ENCODE measurements around the gene TEX19.

GRCh38 chr17:82273894-82274046 is 270 bp upstream of the CSNK1D start:
- RRBS, result no CpG with 5 or more reads among the region's 7 CpGs

DNA sequence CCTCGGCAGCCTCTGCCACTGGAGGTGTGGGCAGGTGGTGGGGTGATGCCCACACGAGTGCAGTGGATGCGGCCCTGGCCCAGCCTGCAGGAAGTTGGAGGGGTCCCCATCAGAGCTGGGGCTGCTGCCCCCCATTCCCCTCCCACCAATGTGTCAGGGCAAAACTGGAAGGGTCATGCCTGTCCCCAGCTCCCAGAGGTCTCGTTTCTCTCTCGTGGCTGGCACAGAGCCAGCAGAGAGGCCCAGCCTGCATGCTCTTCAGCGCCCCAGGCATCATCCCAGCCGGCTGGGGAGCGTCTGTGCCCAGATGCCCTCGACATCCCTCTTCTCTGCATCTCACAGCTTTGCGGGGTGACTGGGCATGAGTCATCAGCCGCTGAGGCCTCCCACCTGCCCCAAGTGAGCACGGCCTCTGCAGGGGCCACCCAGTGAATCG is 9.7 kb upstream of the CSNK1D start:
- RRBS, result no CpG with 5 or more reads among the region's 13 CpGs

GRCh38 chr17:82351073-82351643 is 7.9 kb upstream of the TEX19 start:
- RRBS, result 97% methylated on average over 7 of the region's 20 CpGs

DNA sequence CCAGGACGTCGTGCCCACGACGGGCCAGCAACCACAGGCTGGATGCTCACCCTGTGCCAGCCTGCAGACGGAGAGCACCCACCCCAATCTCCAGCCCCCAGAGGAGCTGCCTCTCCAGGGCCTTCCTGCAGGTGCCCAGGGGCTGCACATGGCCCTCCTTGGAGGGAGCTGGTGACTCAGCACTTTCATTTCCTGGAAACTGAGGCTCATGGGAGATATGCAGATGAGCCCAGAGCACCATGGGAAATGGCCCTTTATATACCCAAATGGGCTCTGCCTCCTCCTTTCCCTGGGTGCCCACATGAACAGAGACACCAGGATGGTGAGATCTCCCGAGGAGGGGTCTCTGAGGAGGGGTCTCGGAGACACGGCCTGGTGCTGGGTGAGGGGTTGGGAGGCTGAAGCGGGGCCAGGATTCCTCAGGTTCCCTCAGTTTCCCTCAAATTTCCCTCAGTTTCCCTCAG is at the start of gene TEX19:
Gene TEX19, plus strand, starts transcription at position 284 of the 464 bp plus-strand sequence.
- RRBS, result no CpG with 5 or more reads among the region's 9 CpGs

DNA sequence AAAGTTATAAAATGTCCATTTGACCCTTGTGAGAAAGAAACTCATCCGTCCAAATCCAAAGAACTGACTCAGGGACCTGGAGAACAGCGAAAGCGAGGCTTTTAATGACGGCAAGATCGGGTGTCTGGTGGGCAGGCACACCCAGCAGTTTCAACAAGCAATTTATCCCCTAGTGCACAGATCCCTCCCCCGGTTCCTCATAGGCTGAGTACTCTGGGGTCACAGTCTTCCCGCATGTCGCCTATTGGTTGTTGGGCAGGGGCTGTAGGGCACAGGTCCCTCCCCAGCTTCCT is 3.9 kb upstream of the UTS2R start:
- RRBS, result no CpG with 5 or more reads among the region's 8 CpGs

GRCh38 chr17:82385797-82386750 is 14.5 kb downstream of the UTS2R start:
- RRBS, result 43% methylated on average over 6 of the region's 30 CpGs

DNA sequence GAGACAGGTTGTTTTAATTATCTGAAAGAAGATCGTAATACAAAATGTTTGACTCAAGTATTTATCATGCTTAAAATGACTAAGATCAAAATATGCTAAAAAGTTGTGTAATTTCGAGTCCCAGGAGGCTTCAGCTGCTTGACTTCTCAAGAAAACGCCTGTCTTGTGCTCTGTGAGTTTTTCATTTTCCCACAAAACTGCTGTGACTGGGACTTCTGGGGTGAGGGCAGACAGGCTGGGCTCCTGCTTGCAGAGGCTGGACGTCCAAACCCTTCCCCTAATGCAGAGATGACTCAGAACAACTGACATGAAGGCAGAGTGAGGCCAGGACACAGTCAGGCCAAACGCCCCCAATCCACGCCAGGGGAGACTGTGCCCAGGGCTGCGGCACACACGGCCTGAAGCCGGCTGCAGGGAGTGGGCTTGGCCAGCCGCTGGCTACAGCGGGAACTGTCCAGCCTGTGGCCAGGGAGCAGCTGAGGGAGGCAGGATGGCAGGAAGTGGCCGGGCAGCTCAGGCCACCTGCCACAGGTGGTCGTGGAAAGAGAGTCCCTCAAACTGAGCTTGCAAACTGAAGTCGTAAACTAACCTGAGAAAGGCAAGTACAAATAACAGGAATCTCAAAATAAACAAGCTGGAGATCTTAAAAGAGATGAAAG is 21.5 kb upstream of the HEXD start:
- RRBS, result 30% methylated on average over 3 of the region's 14 CpGs

GRCh38 chr17:82517321-82517594 is 2.3 kb upstream of the FOXK2 start:
- RRBS, result no CpG with 5 or more reads among the region's 8 CpGs

DNA sequence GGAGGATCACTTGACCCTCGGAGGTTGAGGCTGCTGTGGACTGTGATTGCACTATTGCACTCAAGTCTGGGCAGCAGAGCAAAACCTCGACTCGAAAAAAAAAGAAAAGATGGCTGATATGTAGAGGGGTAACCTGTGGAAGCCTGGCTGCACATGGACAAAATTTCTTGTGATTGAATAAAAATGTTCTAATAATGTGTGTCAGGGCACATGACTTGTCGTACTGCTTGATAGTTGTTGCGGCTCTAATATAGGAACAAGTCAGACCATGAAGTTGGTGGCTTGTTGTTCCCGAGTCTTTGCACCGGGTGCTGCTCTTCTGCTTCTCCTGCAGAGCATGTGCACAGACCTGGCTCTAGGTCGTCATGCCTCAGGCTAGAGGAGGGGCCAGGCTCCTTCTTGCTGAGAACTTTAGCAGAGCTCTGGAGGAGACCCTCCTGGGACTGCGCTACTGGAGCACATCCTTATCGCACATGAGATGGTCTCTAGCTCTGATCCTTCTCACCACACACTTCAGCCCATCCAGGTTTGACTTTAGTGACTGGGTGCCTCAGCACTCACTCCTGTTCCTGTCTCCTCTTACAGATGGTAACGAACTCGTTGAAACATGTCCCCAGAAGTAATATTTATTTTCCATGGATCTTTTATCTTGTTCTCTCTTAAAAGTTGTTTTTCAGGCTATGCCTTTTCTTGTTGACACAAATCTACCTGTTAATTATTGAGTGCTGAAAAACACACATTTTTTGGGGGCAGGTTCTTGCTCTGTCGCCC is 14.8 kb downstream of the FOXK2 start:
- RRBS, result no CpG with 5 or more reads among the region's 13 CpGs

GRCh38 chr17:82544976-82545460 is 25.5 kb downstream of the FOXK2 start:
- RRBS, result no CpG with 5 or more reads among the region's 11 CpGs

- RRBS, result no CpG with 5 or more reads among the region's 25 CpGs
These were observed 9.6 kb upstream of the WDR45B start for GRCh38 chr17:82657809-82658326.

GRCh38 chr17:82702942-82703179 is 4.4 kb upstream of the RAB40B start:
- RRBS, result 74% methylated on average over 3 of the region's 11 CpGs

DNA sequence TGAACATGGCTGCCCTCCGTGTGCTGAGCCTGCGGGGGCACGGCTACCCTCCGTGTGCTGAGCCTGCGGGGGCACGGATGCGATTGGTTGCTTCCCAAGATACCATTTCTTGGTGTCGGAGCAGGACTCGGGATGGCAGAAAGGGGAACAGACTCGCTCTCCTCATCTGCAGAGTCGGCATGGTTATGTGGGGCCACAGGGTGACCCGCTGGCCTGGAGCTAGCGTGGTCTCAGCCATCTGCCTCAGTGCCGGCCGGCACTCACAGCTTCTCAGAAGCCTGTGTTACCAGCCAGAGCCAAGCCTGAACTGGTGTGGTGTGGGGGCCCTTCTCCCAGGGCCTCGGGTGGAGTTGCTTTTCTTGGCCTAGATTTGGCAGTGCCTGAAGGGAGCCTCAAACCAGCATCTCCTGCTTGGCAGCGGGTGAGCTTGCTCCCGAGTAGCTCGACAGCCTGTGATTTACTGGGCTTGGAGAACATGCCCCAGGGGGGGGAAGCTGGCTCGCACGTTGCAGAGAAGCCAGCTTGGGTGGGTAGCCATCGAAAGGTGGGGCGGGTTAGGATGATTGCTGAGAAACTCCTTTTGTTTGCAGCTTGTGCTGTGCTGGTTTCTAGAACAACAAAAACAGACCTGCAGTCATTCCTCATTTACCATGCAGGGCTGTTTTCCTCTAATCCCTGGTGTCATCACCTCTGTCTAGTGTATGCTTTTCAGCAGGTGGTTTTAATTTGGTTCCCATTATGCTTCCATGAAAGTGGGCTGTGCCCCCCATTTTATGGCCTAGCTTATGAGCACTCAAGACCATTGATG is 42.1 kb downstream of the TBCD start:
- RRBS, result no CpG with 5 or more reads among the region's 23 CpGs

GRCh38 chr17:82900451-82901415 is 60.9 kb upstream of the ZNF750 start:
- RRBS, result no CpG with 5 or more reads among the region's 38 CpGs

DNA sequence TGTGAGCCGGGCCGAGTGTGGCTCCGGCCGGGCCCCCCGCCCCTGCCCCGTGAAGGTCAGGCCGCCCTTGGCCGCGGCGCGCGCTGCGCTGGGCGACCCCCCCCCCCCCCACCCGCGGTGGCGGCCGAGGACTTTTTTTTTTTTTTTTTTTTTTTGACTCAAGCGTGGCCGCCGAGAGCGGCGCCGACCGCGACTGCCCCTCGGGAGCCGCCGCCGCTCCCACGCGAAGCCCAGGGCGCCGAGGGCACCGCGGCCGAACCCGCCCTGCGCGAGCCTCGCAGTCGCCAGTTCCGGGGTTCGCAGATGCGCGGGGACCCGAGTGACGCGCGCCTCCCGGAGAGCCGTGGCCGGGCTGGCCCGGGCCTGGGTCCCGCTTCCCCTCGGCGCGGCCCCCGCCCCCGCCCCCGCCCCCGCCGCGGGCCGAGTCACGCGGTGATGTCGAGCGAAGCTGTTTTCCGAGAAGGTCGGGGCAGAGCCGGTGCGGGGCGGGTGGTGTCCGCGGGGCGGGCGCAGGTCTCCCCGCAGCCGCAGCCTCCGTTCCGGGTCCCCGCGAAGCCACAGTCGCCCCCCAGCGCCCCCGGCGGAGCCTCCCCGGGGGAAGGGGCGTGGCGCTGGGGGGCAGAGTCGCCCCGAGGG is 1.2 kb downstream of the METRNL start:
- RRBS, result 2% methylated on average over 36 of the region's 93 CpGs

GRCh38 chr17:83085625-83086491 is 6.4 kb downstream of the METRNL start:
- RRBS, result no CpG with 5 or more reads among the region's 32 CpGs

DNA sequence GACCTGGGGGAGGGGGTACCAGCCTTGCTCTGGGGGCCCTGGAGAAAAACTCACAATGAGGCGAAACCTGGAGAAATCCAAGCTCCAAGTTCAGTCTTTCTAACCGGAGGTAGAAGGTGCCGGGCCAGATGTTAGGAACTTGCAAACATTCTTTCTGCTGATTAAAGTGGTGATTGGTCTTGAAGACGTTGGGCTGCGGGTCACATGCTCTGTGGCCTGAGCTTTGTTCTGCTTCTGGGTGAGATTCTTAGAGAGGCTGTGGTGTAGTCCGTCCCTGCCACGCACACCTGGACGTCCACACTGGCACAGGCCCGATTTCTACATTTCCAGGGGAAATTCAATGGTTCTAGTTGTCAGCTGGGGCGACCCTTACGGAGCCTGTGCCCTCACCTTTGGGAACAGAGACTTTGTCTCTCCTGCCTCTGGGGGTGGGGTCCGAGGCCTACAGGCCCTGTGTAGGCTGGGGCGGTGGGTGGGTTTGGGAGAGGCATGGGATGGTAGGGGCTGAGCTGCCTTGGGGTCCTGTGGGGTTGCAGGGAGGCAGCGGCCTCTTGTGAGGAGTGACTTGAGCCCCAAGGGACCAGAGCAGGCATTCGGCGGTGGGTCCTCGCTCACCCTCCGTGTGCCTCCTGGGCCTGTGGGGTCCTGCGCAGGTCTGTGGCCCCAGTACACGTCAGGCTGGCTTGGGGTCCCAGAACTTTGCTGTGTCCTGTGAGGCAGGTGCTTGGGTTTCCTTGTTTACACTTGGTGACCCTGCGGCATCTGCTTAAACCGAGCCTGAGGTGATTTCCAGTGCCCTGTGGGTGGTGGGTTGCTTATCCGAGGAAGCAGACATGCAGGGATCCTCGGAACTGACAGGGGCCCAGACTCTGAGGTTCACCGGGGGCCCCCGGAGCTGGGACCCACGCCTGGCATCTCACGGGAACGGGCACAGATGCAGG is 7.4 kb downstream of the METRNL start:
- RRBS, result no CpG with 5 or more reads among the region's 29 CpGs

DNA sequence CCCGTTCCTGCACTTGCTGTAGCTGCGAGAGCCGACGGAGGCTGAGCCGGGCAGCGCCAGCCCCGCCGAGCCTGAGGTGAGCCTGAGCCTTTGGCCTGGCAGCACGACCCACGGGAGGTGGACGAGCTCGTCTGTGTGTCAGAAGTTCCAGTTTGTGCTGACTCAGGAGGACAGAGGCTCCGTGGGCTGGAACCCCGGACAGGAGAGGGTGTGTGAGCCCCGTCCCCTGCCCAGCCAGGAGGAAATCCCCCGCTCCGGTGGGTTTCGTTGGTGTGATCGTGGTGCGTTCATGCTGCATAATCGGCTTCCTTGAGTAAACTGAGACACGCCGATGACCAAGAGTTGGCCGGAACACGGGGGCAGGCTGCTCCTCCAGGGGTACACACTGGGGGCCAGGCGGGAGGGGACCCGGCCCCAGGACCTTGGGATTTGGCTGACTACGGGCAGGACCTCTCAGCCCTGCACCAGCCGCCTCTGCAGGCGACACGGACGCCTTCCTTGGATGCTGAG is 8.4 kb downstream of the METRNL start:
- RRBS, result 94% methylated on average over 18 of the region's 32 CpGs

- RRBS, result 51% methylated on average over 8 of the region's 55 CpGs
These were observed 10.1 kb downstream of the METRNL start for GRCh38 chr17:83089214-83090202.

DNA sequence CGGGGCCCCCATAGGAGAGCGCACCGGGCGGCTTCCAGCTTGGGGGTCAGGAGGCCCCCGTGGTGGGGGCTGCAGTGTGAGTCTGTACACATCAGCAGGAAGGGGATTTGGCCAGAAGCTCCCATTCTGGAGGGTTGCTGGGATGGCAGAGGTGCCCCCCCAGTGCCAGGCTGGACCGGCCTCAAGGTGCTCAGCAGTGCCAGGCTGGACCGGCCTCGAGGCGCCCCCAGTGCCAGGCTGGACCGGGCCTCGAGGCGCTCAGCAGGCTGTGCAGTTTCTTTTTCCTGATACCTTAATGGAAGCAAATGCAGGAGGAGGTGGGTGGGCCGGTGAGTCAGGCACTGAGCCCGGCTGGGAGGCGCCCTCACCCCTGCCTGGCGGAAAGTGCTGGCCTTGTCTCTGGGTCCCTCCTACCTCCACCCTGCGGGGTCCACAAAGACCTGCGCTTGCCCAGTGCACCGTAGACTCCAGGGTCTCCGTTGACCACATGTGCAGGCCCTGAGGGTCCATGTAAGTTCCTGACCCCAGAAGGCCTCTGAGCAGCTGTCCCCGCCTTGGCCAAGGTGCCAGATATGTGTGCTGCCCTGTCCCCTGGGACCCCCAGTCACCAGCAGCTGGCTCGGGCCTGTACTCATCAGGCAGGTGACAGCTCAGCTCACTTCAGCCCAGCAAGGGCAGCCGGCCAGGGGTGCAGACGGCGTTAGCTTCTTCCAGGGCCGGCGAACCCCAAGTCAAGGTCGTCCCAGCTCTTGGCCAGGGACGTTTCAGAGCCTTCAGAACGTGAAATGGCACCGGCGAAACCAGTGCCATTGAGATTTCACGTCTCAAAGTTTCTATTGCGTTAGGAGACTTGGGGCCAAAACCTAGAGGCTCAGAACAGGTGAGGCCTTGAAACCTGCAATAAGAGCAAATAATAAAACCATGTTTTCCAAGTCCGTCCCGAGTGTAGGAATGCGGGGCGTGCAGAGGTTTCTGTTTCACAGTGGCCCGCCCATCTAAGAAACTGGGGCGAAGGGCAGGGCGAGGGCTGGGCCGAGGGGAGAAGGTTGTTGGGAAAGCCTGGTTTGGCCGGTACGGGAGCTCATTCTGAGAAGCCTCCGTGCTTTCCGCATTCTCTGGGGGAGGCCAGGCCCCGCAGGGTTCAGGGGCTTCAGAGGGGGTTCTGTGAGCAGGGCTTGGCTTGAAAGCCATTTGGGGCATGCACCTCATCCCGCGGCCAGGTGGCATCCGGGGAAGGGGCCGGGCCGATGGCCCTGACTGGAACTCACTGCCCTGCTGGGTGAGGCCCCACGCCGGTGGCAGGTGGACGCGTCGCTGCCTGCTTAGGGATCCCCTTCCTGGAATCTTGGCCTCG is 12.1 kb downstream of the METRNL start:
- RRBS, result 51% methylated on average over 19 of the region's 58 CpGs